Frontal cortex (tissue), 2 donors: ENCODE results near the gene LRTM1.

DNA sequence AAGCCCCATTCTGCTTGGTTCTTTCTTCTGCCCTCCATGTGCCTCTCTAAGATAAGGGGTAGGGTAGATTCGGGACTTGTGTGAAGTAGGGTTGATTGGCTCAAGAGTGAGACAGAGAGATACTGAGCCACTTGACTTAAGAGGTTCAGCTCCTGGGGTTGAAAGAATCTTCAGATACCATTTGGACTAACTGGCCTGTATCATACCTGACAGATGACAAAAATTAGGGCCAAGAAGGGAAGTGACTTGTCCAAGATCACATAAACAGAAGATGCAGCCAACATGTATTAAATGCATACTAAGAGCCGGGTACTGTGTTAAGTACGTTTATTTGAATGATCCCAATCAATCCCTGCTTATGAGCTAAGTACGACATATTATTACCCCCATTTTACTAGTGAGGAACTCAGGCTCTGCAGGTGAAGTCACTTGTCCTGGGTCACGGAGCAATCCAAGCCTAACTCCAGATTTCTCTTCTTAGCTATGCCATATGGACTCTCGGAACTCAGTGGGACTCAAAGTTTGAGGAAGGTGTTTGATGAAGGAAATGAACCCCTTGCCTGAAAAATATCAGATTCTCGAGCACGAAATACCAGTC is 693 bp downstream of the RFT1 start:
- RAMPAGE, long total RNA, result no peak

DNA sequence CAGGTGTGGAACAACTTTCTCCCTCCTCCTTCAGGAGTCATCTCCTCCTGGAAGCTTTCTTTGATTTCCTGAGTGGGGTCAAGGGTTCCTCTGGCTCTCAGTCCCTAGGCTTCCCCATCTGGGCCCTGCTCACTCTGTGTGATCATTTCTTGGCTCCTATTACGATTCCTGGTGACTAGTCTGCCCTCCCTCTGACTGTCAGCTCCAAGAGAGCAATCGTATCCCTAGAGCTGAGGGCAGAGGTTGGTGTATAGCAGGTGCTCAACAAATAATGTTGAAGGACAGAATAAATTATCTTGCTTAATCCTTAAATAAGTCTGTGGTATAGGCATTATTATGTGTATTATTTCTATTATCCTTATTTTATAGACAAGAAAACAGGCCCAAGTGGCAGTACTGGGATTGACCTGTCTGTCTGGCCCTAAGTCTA is 15.2 kb upstream of the PRKCD start:
- RAMPAGE, long total RNA, result no peak

DNA sequence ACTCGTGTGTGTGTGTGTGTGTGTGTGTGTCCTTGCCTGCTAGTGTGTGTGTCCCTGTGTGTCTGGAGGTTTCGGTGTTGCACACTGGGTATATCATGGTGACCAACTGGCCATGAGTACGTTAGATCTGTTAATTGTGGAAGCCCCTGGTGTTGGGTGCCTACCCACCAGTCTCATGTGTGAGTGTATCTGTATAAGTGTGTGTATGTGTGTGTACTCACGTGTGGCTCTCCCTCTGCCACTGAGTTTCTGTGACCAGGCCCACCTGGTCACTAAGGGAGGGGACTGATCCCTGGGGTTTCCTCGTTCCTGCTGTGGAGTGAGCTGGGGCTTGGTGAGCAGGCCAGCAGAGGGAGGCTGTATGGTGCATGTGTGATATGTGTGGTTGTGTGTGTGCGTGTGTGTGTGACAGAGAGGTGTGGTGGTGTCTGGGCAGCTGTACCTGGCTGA is 1.7 kb downstream of the PRKCD start:
- RAMPAGE, long total RNA, result no peak

- RAMPAGE, long total RNA, result no peak
These were observed 19.5 kb downstream of the PRKCD start for GRCh38 chr3:53180299-53181130.

DNA sequence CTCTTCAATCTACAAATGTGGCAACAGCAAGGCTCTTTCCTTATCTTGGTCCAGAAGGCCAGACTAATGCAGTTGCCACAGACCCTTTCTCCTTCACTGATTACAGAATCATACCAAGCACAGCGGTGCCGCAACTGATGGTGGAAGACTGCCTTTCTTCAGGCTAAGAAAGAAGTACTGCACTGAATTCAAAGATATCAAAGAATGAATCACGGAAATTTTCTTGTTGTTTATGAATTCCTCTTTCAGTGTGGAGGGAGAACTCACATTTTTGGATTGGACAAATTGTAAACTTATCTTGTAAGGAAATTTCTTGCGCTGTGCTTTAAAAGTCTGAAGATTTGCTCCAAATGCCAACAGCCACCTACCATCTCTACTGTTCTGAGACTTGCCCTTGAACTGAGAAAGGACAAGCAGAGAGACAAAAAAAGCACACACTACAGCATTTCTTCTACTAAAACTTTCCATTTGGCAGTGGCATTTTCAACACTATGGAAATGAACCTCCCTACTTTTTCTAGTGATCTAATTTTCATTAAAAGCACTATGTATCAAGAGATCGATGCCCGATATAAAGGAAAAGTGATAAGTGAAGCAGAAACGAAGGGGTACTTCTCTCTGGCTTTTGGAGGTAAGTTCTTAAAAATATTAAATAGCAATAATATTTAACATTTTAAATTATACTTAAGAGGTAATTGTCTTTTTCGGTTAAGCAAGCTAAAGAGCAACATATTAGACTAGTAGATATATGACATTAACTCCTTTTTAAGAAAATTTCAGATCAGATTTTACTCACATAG is 18.3 kb downstream of the DCP1A start:
- RAMPAGE, long total RNA, result no peak

- RAMPAGE, long total RNA, result no peak
These were observed 15.6 kb upstream of the CACNA1D start for GRCh38 chr3:53478843-53479239.

DNA sequence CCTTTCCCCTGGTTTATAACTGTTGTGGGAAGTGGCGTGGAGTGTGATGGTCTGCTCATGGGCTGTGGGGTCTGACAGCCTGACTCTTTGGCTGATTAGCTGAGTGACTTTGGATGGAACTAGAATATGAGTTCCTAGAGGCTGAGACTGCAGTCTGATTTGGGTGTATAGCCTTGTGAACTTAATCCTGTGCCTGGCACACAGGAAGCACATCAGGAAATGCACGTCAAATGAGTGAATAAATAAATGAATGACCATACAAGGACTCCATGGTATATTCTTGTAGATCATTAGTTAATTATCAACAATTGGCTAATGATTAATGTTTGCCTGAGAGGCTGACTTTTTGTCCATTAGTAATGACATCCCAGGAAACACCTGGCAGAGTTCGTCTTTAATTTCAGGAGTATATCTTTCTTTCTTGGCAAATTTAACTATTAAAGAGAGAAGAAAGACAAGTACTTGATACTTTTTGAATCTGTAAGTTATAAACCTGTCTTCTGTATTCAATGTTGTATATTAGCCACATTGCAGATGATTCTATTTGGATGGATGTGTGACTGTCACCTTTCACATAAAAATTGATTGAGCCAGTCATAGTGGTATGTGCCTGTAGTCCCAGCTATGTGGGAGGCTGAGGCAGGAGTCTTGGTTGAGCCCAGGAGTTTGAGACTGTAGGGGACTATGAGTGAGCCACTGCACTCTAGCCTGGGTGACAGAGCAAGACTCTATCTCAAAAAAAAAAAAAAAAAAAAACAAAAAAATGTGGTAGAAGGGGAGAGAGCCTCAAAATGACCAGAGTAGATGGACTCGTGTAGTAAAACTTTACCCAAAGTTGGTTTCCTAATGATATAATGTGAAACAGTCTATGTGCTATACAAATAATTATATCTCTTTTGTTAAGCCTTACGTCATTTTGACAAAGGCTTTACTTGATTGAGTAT is 12.2 kb downstream of the CACNA1D start:
- RAMPAGE, long total RNA, result no peak

GRCh38 chr3:53749260-53749894 is 96.8 kb downstream of the CHDH start:
- RAMPAGE, long total RNA, result no peak

DNA sequence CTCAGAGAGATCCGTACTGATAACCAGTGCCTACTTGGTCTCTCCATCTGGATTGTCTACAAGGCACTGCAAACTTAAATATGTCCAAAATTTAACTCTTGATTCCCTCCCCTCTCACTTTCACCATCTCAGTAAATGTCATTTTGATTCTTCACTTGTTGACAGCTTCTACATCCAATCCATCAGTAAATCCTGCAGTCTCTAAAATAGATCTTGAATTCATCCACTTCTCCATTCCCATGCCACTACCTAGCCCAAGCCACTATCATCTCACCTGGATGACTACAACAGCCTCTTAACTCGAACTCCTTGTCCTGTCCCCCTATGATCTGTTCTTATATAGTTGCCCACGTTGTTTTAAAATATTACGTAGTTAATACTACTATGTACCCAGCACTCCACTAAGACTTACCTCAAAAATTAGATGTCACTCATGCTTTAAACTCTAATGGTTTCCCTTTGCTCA is 686 bp upstream of the ACTR8 start:
- RAMPAGE, long total RNA, result no peak

GRCh38 chr3:54017076-54017275 is 105.4 kb upstream of the CACNA2D3 start:
- RAMPAGE, long total RNA, result no peak

- RAMPAGE, long total RNA, result no peak
These were observed at the start of gene LRTM1 for GRCh38 chr3:54927849-54928203. LRTM1 (minus strand) TSS chr3:54928059.

DNA sequence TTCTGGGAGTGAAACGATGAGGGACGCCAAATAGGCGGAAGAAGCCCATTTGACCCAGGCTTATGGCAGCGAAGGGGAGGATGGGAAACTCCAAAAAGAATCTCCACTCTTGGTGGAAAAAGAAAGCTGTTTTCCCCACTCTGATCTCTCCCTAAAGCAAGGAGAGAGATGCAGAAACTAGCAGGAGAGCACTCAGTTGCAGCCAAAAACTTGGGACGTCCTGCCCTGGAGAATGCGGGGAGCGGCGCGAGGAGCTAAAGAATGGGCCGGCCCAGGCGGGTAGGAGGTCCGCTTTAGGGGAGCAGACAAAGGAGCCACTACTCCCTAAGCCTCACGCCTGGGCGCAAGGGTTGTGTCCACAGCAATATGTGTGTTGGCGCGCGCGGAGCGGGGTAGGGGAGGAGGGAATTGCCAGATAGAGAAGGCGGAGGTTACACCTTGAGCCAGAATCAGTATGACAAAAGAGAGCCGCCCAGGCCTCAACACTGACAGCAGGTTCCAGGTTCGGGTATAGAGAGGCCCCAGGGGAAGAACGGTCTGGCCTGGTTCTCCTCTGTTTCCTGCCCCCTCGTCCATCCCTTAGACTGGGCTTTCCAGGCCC is 2.9 kb downstream of the WNT5A start:
- RAMPAGE, long total RNA, result no peak

DNA sequence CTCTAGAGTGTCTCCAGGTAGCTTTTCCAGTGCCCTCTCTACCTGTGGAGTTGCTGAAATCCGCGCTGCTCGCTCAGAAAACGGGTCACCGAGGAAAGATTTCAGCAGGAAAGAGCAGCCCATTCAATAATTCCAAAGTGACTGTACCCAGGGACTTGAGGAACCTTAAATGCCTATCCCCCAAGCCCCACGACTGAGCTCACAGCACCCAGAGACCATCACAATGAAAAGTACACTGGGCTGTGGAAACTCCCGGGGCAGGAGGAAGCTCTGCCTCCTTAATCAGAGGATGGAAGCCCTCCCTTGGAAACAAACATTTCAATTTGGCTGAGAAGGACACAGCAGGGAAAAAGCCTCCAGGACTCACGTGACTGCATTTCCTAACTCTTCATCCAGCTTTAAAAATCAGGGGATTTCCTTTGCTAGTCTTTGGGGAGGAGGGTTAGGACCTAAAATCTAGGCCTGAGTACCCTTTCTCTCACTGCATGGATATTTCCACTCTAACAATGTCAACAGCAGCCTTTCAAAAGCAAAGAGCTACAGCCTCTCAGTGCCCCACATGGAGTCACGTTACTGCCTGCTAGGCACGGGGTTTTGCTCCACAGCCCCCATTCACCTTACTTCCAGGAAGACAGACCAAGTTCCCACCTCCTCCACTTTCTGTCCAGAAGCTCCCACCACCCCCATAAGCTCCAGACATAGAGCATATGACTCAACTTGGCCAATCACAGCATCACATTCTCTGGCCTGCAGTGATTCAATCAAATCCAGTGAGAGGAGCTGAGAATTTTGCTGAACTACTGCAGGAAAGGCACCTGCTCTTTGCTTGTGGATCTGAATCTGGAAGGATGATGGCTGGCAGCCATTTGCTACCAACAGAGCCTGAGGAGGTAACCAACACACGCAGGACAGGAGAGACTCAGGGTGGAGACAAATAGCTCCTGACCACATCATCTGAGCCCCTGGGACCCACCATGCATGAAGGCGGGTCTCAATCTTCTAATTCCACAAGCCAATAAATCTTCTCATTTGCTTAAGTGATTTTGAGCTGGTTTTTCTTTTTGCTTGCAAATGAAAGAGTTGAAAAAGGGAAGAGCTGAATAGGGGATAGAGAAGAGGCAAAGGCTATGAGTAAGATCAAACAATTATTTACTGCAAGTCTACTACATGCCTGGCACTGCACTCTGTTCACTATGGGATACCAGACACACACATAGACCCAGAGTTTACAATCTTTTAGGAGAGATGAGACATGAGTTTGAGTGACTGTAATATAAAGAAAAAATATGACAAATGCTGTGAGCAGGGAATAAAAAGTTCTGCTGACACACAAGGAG is 69.1 kb upstream of the WNT5A start:
- RAMPAGE, long total RNA, result no peak

- RAMPAGE, long total RNA, result no peak
These were observed 25.8 kb downstream of the ARHGEF3 start for GRCh38 chr3:56775920-56776381.

DNA sequence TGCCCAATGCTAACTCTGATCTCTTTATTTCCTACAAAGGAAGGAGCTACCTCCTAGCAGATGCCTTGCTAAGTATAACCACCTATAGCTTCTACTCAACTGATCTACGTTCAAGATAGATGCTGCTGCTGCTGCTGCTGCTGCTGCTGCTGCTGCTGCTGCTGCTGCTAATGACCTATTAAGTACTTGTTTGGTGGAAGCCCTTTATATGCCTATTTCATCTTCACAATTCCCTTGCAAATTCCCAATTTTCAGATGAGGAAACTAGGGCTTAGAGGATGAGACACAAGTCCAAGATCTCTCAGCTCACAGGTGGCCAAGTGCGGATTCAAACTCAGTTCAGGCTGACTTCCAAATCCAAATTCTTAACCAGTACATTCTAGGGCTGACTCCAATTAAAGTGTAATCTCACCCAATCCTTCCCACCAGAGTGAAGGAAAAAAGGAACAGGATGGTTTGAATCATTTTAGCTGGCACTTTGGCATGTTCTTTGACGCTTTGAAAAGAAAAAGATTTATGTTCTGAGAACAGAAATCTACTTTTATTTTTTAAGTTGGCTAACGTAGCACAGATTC is 12.8 kb downstream of the ARHGEF3 start:
- RAMPAGE, long total RNA, result no peak

DNA sequence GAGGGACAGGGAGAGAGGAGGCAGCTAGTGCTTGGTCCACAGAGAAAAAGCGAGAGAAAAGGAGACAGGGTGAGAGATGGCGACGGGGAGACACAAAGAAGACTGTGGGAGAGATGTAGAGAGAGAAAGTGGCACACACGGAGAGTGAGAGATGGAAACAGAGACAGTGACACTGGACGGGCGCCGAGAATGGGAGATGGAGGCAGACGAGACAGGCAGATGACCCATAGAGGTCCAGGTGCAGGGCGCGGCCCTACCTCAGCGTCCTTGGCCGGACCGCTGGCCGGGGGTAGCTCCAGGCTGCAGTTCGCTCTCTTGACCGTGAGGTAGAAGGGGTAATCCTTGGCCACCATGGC is 325 bp downstream of the ARHGEF3 start:
- RAMPAGE, long total RNA, result no peak

DNA sequence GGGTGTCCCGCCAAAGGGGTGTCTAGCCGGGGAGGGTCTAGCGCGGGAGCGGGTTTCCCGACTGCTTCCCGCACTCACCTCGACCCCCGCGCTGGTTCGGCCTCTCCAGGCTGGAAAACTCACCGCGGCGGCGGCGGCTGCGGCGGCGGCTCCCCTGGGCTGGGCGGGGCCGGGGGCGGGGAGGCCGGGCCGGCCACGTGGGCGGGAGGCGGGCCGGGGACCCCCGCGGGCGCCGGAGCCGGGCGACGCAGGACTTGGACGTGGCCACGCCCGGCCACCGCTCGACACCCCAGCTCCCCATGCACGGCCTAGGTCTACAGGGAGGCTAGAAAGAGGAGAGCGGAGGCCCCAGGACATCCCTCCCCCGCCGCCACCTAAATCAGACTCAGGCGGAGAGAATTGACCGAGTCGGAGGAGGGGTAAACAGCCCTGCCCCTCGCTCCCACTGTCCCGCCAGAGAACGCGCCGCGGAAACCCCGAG is 18.7 kb downstream of the SPATA12 start:
- RAMPAGE, long total RNA, result no peak

DNA sequence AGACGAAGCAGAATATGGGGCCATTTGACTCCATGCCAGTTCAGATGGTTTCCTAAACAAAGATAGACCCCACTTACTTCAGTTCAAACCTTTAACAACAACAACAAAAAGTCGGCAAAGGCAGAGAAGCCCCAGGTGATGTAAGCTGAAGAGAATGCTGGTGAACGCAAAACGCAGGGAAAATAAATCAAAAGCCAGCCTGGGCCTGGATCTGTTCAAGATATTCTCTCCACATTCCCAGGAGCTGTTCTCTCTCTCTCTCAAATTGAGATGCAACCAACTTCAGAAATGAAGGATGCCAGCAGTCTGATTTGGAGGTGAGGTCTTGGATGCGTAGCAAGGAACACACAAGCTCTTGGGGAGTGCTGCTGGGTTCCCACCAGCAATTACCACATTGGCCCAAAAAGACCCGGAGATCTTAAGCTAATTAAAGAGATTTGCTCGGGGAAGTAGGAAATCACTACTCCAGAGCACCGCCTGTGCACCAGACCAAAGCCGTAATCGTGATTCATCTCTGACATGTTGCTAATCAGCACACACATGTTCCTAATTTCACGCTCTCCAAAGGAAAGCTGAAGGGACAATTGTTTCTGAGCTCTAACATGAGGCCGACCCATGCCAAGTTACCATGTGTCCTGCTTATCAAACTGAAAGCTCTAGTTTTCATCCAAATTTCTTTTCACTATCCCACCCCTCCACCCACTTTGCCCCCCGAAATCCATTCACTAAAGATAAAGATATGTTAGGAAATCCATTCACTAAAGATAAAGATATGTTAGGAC is 37.1 kb downstream of the IL17RD start:
- RAMPAGE, long total RNA, result no peak

DNA sequence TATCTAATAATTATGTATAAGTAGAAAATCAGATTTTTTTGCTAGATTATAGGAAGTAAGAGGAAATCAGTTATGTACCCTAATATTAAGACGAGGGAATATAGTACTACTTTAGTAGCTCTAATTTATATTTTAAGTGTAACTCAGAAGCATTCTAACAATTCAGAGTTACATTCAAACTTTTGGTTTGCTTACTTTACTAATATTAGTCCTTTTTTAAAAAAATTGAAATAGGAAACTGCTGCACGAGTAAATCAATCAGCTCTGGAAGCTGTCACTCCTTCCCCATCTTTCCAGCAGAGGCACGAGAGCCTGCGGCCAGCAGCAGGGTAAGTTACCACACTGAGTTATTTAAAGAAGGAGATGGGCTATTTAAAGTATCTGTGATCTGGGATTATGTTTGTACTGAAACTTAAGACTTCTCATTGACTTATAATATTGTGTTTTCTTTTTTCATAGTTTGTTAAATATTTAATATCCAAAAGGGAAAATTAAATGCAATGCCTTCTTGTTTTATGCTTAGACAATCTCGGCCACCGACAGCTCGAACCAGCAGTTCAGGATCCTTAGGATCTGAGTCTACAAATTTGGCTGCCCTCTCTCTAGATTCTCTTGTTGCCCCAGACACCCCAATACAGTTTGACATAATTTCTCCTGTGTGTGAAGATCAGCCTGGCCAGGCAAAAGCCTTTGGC is 29.3 kb downstream of the APPL1 start:
- RAMPAGE, long total RNA, result no peak

DNA sequence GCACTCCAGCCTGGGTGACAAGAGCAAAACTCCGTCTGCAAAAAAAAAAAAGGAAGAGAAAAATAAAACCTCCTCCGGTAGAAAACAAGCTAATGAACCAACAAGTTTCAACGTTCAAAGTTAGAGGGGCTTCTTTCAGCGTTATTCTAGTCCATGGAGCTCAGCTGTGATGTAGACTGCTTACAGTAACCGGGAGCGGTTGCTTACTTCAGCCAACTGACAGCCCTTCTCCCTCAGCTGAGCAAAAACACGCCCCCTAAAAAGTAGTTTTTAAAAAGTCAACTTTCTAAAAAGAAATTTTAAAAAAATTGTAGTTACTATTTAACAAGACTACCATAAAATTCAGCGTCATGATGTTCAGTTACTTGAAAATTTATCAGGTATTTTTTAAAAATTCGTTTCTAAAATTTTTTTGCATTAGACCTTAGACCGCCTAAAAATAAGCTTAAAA is 1.2 kb downstream of the ARF4 start:
- RAMPAGE, long total RNA, result no peak